Metastatic Pancreatic Carcinoma in the Ovary (tissue), 1 donor: ENCODE results near the genes GPSM2 and PSRC1.

- PRO-cap = no peak
Measured at GRCh38 chr1:107626382-107627528, 338.2 kb downstream of the VAV3 start.

DNA sequence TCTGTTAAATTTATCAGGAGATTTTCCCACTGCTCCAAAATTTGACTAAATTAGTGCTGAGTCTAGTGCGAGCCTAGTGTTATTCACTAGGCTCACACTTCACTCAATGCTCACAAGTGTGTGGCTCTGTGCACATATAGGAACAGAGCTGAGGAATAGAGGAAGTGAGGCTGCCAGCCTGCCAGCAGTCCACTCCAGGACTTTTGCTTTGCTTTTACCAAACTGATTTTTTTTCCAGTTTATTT lies 87.3 kb downstream of the VAV3 start:
- PRO-cap = no peak

- PRO-cap = no peak
Measured at GRCh38 chr1:108083024-108083499, 117.1 kb downstream of the SLC25A24 start.

- PRO-cap = no peak
Measured at GRCh38 chr1:108200577-108201264, 578 bp upstream of the SLC25A24 start.

- PRO-cap = unidirectional peak, minus-strand start at chr1:108561077; unidirectional peak, minus-strand start at chr1:108561118
Measured at GRCh38 chr1:108560699-108561604, 1.1 kb downstream of the EEIG2 start.

DNA sequence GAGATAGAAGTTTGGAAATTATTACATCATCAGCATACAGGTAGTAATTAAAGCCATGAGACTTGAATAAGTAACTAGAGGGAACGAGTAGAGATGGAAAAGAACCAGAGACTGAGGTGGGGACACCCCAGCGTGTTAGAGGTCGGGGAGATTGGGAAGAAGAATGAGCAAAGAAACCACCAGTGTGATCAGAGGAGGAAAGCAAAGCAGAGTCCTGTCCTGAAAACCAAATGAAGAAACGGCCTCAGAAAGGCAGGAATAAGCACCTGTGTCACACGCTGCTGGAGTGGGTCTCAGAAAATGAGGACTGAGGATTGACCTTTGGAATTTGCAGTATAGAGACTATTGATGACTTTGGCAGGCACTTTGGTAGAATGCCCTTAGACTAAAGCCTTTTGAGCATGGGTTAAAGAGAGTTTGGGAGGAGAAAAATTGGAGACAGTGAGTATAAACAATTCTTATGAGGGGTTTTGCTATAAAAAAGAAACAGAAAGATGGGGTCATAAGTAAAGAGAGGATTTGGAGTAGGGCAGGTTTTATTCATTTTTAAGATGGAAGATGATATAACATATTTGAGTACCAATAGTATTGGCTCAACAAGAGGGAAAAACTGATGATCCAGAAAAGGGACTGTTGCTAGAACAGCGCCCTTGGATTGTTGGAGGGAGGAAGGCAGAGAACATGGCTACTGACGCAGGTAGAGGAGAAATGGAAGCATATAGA lies 43.2 kb downstream of the HENMT1 start:
- PRO-cap = no peak

- PRO-cap = no peak
Measured at GRCh38 chr1:108621913-108622519, 38.9 kb downstream of the HENMT1 start.

- PRO-cap = no peak
Measured at GRCh38 chr1:108748506-108749338, 2.2 kb downstream of the STXBP3 start.

- PRO-cap = bidirectional peak, plus-strand start at chr1:108876987, minus-strand start at chr1:108876845
Measured at GRCh38 chr1:108876702-108877817, at the start of gene GPSM2. TSS of gene GPSM2 (plus strand) at chr1:108876985.

- PRO-cap = no peak
Measured at GRCh38 chr1:109040913-109041759, 766 bp downstream of the WDR47 start.

GRCh38 chr1:109185315-109186562 lies 28.0 kb upstream of the SARS1 start:
- PRO-cap = unidirectional peak, plus-strand start at chr1:109186273

DNA sequence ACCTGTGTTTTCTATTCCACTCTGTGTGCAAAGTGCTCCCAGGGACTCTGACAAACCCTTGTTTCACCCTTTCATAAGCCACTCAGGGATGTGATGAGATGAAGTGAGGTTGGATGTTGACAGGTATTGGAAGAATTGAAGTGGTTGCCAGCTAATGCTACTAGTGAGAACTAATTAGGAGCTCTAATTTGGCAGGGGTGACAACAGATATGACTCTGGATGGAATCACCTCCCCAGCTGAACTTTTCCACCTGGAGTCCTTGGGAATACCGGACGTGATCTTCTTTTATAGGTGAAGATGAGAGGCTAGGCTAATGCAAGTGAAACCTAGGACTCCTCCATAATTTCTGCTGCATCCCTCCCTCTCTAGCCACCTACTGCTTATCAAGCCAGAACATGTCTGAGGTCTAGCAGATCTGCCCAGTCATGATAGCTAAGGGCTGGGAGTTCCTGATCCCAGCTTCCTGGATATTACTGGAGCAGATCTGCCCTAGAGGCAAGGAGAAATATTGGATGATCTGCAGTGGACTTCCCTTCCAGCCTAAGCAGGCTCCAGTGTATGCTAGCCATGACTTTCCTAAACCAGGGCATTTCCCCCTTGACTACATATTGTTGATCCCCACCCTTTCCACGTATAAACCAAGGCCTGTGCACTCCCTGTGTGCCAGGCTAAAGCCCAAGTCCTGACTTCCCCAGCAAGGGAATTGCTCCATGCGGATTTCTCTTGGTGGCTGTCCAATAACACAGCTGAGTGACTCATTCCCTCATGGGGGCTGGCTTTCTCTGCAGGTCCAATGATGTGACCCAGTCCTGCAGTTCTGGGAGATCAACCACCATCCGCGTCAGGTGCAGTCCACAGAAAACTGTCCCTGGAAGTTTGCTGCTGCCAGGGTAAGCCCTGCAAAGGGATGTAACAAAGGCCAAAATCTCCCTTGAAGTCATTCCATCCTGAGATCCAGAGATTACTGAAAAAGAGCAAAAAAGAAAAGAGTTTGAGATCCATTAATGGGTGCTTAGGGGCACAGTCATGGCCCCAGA lies 15.6 kb upstream of the SARS1 start:
- PRO-cap = no peak

DNA sequence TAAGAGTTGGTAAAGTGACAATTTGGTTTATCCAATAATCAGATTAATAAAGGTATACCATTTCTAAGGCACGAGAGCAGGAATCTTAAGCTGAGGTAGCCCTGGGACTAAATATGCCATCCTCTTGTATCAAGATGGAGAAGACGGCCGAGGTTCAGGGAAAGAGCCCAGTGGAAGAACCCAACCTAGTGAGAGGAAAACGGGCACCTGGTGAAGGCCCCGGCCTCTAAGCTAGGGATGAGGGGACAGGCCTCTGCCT lies 364 bp upstream of the SARS1 start:
- PRO-cap = no peak

DNA sequence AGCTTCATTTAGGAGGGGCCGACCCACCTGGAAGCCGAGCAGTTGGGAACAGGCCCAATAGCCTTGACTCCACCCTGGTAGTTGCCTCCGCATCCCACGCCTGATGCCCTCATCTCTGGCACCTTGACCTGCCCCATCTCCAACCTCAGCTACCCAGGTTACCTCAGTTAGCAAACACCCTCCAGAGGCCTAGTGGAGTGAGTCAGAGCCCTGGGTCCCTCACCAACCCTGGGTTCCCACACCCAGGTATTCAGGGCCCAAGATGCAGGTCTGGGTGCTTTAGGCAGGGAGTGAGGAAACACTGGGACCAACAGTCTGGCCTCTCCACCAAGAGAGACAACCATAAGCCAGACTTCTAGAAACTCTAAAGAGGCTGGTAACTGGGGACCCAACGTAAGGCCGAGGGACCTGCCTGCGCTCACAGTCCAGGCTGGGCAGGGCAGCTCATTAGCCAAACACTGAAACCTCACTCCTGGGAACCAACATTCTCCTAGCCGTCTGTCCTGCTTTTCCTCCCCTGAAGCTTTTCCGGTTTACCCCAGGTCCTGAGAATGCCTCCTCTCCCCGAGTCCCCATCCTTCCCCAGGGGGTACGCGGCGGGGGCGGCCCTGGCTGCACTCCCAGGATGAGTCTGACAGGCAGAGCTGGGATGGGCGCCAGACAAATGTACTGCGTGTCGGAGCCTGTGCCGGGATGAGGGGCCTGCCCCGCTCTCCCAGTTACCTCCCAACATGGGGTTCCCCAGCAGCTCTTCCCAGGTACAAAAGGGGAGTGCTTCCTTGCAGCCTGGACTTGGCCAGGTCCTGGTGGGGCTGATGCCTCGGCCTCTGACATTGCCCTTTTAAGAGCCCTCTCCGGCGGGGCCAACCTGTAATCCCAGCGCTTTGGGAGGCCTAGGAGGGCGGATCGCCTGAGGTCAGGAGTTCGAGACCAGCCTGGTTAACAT lies 8.9 kb upstream of the CELSR2 start:
- PRO-cap = no peak

- PRO-cap = no peak
Measured at GRCh38 chr1:109259595-109260512, 10.5 kb downstream of the CELSR2 start.

GRCh38 chr1:109263027-109263625 lies 13.8 kb downstream of the CELSR2 start:
- PRO-cap = no peak

DNA sequence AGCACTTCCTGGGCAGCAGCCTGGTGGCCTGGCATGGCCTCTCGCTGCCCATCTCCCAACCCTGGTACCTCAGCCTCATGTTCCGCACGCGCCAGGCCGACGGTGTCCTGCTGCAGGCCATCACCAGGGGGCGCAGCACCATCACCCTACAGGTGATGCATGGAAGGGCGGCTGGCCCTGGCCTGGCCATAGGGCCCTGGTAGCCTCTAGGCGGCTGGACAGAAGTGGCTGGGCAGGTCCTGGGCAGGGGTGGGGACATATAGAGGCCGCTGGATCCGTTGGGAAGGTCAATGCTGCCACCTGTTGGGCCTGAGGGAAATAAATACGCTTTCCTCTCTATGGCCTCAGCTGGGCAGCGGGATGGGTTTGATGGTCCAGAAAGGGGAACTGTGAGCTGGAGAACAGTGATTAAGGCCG lies 14.3 kb downstream of the CELSR2 start:
- PRO-cap = no peak

GRCh38 chr1:109275478-109276050 lies 7.4 kb downstream of the PSRC1 start:
- PRO-cap = no peak

DNA sequence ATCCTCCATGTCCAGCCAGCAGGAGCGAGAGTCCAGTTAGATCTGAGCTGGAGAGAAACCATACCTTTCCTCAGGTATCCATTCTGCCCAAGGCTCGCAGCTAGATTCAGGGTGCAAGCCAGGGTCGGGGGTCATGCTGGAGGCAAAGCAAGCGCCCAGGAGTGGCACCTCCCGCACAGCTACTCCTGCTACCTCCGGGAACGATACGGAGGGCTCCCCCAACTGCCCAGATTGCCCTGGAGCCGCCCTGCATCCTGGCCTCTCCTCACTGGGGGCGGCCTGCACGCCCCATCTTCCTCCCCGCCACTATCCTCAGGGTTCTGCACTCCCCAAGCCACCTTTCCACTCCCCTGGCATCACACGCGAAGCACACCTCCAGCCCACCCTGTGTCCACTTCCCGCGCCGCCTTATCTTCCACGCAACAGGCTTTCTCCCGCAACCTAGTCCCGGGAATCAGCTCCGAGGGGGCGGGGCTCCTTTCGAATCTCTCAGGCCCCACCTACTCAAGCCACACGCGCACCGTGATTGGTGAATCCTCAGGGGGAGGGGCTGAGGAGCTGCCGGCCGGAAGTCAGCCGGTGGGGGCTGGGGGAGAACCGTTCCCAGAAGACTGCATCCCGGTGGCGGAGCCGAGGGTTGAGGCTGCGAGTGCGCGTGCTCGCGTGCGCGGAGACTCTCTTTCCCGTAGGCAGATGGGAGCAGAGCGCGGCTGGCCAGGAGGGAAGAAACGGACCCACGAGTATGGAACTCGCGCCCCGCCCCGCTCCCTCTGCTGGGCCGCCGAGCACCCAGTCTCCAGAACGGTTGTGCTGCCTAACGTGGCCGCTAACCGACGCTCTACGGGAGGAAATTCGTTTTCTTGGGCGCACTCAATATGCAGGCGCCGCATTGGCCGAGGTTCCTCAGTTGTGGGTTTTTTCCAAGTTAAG lies at the start of gene PSRC1:
PSRC1 (minus strand) TSS at position 456 of the 930 bp plus-strand sequence.
- PRO-cap = bidirectional peak, plus-strand start at position 702 of the sequence, minus-strand start at position 456 of the sequence; unidirectional peak, plus-strand start at position 799 of the sequence

DNA sequence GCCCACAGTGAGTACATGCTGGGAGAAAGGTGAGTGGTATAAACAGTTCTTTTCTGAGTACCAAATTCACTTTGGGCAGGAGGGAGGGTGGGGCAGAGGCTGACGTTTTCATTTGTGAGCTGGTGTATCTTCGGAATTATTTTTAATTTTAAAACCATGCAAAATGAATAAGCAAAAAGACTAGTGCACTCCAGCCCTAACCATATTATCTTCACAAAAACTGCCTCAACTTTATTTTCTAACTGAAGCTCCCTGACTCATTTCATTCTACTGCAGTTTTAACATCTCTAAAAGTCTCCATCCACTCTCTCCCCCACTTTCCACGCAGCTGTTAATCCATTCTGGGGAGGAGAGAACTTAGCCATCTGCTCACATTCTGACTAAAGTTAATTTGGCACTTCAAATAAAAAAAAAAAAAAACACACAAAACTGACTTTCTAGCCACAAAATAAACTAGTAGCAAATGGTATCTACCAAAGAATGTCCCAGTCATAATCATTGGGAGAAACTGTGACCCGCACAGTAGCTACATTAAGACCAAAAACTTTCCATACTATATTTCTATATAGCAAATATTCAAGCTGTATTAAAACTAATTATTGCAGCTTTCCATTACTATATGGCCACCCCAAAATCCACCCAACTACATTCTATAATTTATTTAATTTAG lies 5.4 kb upstream of the MYBPHL start:
- PRO-cap = no peak